UCH-1 (cell line): Measurements from ENCODE around the genes XCR1, CCR3 and FAM240A.

DNA sequence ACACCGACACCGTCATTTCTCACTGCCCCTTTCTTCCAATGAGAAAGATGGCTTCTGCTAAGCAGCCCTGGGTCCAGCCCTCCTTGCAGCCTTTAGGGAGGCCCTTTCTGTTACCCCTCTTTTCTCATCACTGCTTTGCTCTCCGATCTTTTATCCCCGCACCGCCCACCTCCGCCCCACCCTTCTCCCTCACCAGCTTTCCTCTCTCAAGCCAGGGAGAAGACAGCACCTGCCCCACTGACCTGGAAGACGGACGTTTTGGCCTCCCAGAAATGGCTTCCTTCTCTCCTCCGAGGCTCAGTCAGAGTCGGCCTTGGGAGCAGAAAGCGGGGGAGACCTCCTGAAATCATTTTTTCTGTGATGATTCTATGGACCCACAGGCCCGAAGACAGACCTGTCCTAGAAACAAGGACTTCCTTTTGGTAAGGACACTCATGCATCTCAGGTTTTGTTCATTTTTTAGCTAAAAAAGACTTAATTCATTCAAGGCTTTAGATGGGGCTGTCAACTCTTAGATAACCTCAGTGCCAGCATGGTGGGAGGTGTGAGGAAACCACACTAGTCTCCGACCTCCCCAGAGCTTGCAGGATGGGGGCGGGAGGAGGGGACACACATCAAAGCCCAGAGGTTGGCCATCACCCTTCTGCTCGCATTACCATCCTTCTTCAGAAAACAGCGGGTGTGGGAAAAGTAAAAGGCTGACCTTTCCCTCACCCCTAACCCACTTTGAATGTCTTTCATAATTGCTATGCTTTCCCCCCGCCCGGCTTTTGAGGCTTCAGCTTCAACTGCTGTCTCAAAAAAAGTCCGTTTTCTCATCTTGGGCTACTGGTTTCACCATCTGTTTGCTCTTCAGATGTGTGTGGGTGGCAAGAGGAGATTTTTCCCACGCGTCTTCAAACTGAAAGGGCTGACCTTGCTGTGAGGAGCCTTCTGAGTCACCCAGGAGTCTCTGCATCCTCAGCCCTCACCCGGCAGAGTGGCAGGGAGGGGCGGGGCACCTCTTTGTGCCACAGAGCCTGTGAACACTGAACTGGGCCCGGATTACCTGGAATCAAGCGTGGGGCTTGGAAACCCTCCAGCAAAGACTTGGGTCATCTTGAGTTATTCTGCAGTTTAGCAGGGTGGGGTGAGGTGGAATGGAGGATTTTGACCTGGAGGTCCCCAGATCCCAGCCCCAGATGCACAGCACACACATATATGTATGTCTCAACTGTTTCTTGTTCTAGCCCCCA lies 27.7 kb upstream of the CXCR6 start:
- RRBS = 35% methylated on average over 3 of the region's 25 CpGs

- RRBS = no CpG with 5 or more reads among the region's 5 CpGs
These were observed 22.3 kb downstream of the CXCR6 start for GRCh38 chr3:45965482-45966062.

DNA sequence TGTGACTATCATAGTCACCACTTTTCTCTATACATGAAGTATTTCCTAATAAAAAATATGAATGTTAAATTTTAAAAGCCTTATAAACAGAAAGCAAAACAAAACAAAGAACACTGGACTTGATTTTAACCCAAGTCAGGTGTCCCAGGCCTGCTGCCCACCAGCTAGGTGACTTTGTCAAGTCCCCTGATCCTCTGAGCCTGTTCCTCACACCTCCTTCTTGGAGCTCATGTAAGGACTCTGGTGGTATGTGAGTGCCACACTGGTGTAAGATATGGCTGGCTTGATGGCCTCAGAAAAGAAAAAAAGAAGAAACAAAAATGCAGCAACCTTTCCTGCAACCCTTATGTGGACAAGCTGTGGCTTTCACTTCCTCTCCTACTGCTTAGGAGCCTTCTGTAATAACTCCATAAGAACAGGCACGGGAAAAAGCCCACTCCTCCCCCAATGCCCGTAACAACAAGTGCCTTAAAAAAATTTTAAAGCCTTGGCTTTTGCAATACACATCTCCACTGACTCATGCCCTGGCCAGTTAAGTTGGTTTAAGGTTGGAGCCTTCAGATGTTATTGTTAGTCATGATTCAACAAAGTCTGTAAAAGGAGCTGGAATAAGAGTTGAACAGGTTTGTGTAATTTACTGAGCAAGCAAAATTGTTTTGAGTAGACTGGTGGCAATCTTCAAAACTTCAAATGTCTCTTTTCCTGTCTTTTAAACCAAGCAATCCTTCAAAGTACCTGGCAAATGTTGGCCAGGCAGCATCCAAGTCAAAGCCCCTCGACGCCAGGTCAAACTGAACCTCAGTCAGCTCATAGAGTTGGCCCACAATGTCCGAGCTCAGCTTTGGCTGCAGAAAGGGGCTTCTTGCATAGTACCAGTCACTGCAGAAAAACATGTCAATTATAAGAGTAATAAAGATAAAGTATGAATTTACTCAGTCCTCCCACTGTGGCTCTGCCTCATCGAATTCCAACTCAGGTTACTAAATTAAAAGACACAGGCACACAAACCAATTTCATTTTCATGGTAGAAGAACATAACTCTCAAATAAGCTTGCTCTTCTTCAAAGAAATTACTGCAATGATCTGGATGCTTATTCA lies 22.9 kb downstream of the FYCO1 start:
- RRBS = no CpG with 5 or more reads among the region's 6 CpGs

DNA sequence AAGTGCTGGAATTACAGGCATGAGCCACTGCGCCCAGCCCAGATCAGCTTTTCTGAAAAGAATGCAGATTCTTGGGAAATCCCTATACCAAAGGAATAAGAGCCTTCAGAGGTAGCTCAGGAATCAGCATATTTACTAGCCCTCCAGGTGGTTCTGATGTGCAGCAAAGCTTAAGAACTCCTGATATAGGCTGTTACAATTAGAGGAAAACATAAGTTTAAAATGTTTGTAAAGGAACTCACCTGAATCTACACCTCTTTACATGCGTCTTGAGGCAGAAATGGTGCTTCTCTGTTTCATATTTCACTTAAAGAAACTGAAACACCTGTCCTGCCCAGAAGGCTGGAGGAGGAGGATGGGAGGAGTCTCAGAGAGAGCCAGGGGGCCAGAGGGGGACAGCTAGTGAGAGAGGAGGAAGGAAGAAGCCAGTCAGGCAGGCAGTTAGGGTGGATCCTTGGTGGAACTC lies at the start of gene XCR1:
Gene XCR1, minus strand, starts transcription at position 309 of the 466 bp plus-strand sequence.
- RRBS = no CpG with 5 or more reads among the region's 2 CpGs

DNA sequence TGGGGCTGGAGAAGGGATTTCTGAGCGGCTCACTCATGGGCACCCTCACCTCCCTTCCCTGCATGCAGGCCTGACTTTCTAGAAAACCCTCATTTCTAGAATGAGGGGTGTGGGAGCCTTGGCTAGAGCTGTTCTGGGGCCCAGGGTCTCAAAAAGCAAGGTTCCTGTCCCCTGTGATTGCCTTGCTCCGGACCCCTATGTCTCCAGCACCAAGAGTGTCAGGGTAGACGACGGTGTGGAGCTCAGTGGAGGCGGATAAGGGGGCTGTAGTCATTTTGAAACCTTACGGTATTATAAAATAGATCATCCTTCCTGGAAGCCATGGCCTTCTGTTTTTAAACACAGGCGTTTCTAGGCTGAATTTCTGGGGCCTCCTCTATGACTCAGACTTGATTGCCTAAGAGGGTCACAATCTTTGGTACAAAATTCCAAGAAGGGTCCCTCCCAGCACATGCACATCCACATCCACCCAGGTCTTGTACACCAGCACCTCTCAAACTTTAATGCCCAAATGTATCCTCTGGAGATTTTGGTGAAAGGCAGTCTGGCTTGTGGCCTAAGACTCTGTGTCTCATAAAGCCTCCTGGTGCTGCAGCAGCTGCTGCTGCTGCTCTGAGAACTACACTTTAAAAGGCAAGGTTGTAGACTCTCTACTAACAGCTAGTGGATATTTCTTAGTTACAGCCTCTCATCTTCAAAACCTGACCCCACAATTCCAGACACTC lies 70.5 kb upstream of the XCR1 start:
- RRBS = no CpG with 5 or more reads among the region's 7 CpGs

DNA sequence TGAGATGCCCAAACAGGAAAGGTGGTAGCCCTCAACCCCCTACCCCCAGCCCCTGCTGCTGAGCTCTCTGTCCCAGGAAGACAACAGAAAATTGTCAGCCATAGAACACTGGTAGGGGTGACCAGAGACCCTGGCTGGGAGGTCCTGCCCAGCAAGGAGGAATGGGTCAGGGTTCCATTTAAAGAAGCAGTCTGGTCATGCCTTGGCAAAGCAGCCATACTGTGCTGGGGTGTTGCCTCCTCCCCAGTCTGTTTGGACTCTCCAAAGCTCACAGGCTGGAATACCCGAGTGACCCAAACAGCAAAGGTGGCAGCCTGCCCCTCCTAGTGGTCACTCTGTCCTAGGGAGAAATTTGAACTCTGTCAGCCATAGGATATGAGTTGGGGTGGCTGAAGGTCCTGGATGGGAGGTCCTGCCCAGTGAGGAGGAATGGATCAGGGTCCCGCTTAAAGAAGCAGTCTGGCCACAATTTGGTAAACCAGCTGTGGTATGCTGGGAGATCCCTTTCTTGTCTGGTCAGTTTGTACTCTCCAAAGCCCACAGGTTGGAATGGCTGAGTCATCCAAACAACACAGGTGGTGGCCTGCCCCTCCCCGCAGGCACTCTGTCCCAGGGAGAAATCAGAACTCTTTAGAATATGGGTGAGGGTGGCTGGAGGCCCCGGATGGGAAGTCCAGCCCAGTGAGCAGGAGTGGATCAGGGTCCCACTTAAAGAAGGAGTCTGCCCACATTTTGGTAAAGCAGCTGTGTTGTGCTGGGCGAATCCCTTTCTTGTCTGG lies 45.1 kb downstream of the CCR1 start:
- RRBS = no CpG with 5 or more reads among the region's 5 CpGs

- RRBS = no CpG with 5 or more reads among the region's 5 CpGs
These were observed 24.8 kb downstream of the CCR1 start for GRCh38 chr3:46183270-46183854.

- RRBS = no CpG with 5 or more reads among the region's 5 CpGs
These were observed at the start of gene CCR3 for GRCh38 chr3:46242168-46242677. TSS of gene CCR3 (plus strand) at chr3:46242460.

- RRBS = no CpG with 5 or more reads among the region's 4 CpGs
These were observed at the start of gene FAM240A for GRCh38 chr3:46612118-46612549. TSS of gene FAM240A (plus strand) at chr3:46612525.

DNA sequence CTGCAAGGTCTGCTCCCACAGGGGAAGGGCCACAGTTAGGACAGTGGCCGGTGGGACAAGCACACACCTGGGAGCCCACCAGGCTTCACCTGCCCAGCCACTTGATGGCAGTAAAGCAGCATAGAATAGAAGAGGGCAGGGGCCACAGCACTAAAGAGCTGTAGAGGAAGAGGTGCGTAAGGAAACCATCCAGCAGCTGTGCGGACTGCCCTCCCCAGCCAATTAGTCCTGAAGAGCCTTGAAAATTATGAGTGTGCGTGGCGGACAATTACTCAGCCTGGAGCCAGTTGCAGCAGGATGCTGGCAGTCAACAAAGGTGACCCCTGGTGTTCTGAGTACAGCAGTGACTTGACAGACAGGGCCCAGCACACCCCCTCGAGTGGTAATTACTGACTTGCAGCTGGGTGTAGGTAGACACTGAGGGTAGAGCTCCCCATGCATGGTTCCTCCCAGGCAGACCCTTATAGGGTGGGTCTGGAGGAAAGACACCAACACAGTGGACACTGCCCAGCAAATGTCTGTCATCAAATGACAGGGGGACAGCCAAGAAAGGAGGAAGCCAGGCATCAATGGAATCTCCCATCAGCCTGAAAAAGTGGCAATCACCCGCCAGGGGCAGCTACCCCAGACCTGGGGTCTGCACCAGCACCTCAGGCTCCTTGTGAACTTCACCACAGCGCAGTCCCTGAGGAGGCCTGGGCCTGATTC lies 29.6 kb downstream of the ALS2CL start:
- RRBS = no CpG with 5 or more reads among the region's 8 CpGs

- RRBS = no CpG with 5 or more reads among the region's 13 CpGs
These were observed 894 bp downstream of the ALS2CL start for GRCh38 chr3:46692515-46693055.

GRCh38 chr3:46864724-46864978 lies 1.4 kb upstream of the MYL3 start:
- RRBS = no CpG with 5 or more reads among the region's 4 CpGs

- RRBS = no CpG with 5 or more reads among the region's 13 CpGs
These were observed 1.9 kb upstream of the MYL3 start for GRCh38 chr3:46864979-46865663.

GRCh38 chr3:46874344-46875023 lies 3.0 kb upstream of the PTH1R start:
- RRBS = 42% methylated on average over 3 of the region's 22 CpGs

- RRBS = no CpG with 5 or more reads among the region's 14 CpGs
These were observed 11.3 kb downstream of the PTH1R start for GRCh38 chr3:46888692-46889251.

DNA sequence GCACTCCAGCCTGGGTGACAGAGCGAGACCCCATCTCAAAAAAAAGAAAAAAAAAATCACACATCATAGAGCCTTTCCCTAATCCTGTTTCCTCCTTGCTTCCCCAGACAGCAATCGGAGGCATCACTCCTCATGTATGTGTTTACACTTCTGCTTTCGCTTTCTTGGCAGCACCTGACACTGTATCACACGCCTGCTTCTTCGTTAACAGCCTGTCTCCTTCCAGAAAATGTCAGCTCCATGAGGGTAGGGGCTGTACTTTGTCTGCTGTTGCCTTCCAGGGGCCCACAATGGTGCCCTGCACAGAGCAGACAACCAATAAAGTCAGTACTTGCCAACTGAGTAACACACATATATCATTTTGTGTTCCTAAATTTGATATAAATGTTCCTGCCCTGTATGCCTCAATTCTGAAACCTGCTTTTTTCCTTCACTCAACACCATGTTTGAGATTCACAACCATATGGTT lies 37.7 kb downstream of the CCDC12 start:
- RRBS = no CpG with 5 or more reads among the region's 5 CpGs

- RRBS = no CpG with 5 or more reads among the region's 6 CpGs
These were observed 23.5 kb downstream of the CCDC12 start for GRCh38 chr3:46952903-46953569.

GRCh38 chr3:46959032-46959756 lies 17.4 kb downstream of the CCDC12 start:
- RRBS = no CpG with 5 or more reads among the region's 10 CpGs

GRCh38 chr3:46964987-46965599 lies 11.5 kb downstream of the CCDC12 start:
- RRBS = no CpG with 5 or more reads among the region's 7 CpGs

DNA sequence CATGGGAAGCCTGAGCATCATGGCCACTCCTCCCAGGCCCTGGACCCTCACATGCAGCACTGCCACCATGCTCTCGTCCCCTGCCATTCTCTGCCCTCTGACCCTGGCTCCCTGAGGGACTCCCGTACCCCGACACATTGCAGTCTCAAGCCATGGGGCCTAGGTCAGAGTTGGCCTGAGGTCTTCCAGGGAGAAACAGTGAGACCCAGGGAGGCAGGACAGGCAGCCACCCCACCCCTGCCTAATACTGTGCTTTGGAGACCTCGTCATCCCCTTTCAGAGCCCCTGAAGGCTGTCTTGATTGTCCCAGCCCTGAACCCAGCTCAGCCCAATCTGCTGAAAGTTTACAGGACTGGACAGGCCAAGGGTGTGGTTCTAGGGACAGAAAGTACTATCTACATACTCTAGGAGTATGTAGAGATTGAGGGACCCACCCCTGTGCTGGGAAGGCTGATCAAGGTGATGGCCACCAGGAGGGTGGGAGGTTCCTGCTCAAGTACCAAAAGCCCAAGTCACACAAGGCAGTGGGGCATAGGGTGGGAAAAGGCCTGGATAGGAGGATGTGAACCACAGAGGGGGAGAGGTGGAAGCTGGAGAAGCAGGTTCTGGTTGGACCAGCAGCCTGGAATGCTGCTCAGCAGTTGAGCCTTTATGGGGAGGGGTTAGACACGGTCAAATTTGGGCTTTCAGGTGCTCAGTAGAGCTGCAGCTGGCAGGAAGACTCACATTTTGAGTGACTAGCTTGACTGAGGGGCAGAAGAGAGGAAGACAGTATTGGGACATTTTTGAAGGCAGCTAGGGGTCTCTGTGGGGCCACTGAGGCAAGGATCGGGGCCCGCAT lies 6.6 kb downstream of the NBEAL2 start:
- RRBS = no CpG with 5 or more reads among the region's 7 CpGs